ENCODE data around the genes GOLGA6L24, TJP1 and MTMR10.

DNA sequence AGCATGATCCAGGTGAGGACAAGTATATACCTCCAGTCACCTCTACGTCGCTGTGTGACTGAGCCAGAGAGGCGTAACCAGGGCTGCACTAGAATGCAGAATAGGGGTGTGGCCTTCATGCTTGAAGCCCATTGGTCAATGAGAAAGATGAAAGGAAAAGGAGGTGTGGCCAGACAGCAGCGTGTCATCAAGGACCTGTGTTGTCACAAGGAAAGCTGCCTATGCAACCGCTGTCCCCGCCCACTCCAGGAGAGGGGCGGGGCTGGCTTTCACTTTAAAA, at the start of gene GOLGA6L24:
Gene GOLGA6L24, minus strand, starts transcription at position 60 of the 280 bp plus-strand sequence.
- PRO-cap: no peak

DNA sequence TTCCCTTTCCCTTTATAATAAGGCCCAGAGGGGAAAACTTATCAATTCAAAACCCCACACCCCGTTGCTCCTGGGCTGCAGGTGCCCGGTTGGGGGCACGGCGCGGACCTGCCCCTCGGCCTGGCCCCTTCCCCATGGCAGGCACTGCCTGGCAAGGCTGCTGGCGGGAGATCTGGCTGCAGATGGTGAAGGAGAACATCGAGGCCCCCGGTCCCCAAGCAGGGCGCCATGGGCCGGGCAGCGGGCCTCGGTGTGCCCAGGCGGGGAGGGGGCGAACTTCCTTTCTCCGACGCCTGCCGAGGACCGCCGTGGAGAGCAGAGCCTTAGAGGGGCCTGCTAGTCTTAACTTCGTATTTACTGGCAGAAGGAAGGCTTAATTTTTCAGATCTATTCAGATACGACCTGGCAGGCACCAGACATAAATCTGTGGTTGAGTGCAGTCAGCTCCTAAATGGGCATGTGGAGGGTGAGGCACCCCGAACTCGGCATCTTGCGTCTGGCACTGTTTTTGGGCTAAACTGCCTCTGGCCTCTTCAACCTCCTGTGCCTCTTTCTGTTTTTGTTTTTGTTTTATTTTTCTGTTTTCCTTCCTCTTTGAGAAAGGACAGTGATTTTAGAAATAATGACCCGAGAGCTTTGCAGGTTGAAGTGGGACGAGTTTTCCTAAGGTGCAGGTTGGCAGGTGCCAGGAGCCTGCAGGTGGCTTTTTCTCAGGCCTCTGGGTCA, 1.1 kb downstream of the APBA2 start:
- PRO-cap: no peak

DNA sequence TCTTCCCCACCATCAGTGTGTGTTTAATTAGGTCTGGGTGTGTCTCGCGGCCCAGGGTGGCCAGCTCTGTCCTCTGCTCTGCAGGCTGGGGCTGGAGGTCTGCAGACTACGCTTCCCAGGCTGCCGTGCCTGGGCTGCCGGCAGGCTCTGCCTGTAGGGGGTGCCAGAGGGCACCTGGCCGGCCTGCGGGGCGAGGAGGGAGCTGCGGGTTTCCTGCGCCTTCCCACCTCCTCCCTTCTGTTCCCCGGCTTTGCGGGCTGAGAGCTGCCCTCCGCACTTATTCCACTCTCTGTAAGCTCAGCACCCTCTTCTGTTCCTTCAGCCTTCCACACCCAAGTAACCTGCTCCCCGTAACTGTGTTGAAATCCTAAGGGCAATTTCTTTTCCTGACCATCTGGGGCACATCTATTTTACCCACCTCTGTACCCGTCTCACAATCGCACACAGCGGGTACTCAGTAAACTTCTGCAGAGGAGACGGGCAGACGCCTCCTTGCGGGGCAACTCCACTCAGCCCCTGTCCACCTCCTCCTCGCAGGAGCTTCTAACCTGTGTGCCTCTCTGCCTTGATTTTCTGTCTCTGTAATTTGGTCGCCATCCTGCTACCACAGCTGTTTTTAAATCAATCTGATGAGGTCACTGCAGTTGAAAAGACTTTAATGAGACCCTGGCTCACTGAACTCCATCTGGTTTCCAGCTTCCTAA, 129.6 kb downstream of the NSMCE3 start:
- PRO-cap: no peak

DNA sequence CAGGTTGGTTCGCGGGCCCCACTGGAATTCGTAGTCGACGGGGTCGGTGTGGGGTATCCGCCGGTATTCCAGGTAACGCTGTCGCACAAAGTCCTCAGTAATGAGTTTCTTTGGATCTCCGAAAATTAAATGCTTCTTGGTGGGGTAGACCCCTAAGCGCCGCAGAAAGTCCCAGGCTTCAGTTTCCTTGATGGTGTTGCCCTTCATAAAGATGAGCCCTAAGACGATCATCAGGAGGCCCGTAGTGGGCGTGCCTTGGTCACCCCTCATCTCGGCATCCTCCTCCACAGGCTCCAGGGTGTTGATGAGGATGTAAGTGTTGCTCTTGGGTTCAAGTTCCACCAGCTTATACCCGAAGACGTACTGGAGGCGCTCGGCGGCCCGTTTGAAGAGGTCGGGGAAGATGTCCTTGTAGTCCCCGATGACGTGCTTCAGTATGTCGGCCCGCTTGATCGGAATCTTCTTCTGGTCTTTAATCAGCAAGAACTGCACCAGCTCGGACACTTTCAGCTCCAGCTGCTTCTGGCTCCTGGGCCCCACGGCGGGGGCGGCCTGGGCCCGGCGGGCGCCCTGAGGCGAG, 594 bp downstream of the NSMCE3 start:
- PRO-cap: no peak

DNA sequence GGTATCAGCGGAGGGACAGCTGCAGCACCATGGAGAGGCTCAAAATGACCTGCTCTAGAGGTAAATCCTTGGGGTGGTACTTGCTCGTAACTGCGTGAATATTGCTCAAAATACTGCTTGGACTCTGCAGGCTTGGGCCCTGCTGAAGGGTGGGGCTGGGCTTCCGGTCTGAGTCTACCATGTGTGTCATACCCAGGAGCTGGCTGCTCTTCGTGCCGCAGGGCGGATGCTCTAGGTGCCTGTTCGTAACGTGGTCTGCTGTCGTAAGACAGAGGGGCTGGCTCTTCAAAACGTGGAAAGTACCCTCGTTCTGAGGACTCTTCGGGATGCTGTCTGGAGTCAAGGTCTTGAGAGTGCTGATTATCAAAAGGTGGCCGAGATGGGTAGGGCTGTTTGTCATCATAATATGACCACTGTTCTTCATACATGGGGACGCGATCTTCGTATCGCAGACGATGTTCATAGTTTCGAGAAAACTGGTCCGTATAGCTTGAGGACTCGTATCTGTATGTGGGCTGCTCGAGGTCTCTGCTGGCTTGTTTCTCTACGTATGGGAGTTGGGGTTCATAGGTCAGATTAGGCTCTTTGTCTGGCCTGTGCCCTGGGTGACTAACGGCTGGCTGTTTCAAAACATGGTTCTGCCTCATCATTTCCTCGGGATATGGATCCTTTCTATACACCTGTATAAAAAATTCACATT, 103.7 kb downstream of the TJP1 start:
- PRO-cap: no peak

GRCh38 chr15:29790372-29791057, 31.8 kb downstream of the TJP1 start:
- PRO-cap: no peak

DNA sequence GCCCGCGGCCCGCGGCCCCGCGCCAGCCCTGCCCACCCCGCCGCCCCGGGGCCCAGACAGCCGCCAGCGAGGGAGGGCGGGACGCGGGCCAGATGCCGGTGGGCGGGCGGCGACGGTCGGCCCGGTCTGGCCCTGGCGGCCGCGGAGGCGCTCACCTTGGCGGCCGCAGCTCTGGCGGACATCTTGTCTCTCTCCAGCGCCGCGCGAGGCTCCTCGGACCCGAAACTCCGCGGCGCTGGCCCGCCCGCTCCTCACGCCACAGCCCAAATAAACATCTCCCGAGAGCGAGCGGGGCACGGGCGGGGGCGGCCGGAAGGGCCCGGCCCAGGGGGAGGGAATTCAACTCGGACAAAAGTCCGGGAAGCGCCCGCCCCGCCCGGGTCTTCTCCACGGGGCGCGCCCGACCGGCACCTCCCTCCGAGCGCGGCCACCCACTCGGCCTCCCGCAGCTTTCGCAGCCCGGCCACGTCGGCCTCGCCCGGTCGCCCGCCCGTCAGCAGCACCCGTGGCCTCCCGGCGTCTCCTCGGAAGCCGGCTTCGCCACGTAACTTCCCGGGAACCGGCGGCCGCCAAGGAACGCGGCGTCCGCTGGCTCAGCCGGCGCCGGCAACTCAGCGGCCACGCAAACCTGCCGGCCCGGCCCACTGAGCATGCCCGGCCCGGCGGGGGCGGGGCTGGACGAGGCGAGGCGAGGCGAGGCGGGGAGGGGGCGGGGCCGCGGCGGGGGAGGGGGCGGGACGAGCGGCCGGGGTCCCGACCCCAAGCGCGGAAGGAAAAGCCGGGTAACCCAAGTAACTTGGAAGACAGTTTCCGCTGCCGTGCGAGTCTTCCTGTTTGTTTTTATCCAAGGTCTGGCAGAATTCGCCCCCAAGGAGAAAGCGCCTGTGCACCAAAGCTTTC, at the start of gene TJP1:
Gene TJP1, minus strand, starts transcription at position 622 of the 900 bp plus-strand sequence.
- PRO-cap: bidirectional peak, plus-strand start at position 379 of the sequence, minus-strand start at position 613 of the sequence

- PRO-cap: no peak
Measured at GRCh38 chr15:30823397-30823853, 80.3 kb upstream of the FAN1 start.

DNA sequence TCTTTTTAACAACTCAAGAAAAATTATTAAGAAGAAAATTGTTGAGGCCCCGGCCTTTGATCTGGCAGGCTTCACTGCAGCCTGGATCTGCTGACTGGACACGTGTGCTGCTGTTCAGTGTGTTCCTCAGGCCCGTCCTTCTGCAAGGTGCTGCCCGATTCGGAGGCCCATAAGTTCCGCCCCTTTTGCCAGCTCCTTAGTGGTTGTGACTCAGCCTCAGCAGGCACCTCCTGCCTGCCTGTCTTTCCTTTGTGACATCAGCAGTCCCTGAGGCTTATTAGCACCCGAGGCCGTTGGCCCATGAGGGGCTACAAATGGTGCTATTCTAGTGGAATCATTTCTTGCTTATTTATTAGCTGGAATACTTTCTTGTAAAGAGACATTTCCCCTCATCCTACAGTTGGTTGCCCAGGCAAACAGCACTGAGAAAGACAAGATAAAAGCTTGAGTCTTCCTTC, 75.4 kb upstream of the FAN1 start:
- PRO-cap: no peak

DNA sequence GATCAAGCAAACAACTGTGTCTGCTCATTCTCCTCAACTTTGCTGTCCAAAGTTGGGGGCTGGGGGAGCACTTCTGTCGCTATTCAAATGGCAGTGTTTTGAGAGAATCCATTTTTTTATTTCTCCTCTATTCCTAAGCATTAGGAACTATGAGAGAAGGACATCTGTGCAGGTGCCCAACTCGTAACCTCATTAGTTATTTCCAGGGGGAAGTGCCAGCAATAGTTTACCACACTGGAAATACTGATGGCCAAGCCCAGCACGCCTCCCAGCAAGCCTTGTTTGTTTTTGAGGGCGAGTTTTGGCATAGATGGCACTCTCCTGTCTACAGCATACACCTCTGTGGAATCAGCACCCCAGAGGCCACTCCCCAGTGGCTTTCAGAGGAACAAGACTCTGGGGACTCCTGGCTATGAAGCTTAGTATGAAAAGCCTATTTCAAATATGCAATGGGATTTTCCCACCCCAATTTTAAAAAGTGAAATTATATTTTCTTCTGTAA, 36.6 kb downstream of the FAN1 start:
- PRO-cap: no peak

DNA sequence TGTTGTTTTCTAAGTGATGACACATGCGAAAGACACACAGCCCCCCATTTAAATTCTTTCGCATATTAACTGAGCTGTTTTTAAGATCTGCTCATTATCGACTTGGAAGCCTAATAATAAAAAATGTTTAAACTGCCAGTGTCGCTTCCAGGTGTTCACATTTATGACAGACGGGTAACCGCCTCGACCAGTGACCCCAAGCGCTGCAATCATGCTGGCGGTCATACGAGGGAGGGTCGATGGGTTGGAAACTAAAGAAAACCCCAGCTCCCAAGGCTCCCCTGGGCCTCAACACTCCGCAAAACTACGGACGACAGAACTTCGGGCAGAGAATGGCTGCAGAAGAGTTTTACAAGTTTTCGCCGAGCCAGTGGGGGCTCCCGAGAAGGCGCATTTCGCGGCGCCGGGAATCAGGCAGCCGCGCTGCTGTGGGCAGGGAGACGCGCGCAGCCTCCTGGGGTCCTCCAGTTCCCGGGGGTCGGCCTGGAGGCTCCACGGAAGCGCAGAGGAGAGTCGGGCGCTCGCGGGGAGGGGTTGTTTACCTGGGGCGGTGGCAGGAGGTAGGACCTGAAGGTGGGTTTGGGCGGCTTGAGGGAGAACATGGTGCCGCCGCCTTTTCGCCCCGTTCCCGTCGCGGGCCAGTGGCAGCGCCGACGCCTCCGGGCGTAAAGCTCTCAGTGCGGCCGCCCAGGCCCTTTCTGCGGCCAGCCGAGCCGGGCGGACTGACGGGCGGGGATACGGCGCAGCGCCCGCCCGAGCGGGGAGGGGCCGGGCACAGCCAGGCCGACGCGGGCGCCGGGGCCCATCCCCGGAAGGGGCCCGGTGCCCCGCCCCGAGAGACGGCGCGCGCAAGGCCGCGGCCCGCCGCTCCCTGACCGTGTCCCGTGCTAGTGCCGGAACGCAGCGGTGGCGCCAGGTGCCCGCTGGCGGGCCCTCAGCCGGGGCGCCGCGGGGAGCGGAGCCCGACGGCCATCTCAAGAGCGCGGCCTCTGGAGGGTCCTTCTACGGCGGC, at the start of gene MTMR10:
Gene MTMR10, minus strand, starts transcription at position 724 of the 1,012 bp plus-strand sequence.
- PRO-cap: bidirectional peak, plus-strand start at position 835 of the sequence, minus-strand start at position 700 of the sequence; bidirectional peak, plus-strand start at position 941 of the sequence, minus-strand start at position 991 of the sequence

DNA sequence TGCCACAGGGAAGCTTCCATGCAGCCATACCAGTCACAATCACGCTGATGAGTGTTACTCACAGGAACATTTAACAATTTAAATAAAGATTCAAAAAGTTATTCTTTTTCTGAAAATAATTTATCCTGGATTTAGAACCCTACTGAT, 817 bp upstream of the MTMR10 start:
- PRO-cap: no peak

- PRO-cap: unidirectional peak, minus-strand start at chr15:31007662
Measured at GRCh38 chr15:31007550-31007749, 16.0 kb upstream of the MTMR10 start.

- PRO-cap: no peak
Measured at GRCh38 chr15:31202915-31203359, 101.4 kb upstream of the TRPM1 start.

GRCh38 chr15:31216217-31216693, 110.4 kb upstream of the KLF13 start:
- PRO-cap: bidirectional peak, plus-strand start at chr15:31216522, minus-strand start at chr15:31216404

DNA sequence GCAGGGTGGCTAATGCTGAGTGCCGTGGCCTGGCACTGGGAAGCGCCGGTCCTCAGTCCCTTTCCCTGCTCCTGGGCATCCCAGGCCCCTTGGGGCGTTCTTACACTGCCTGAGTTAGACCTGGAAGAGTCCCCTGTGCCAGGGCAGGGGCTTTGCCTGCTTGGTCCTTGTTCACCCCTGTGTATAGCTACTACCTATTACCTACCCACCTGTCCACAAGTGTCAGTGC, 110.0 kb upstream of the KLF13 start:
- PRO-cap: no peak

DNA sequence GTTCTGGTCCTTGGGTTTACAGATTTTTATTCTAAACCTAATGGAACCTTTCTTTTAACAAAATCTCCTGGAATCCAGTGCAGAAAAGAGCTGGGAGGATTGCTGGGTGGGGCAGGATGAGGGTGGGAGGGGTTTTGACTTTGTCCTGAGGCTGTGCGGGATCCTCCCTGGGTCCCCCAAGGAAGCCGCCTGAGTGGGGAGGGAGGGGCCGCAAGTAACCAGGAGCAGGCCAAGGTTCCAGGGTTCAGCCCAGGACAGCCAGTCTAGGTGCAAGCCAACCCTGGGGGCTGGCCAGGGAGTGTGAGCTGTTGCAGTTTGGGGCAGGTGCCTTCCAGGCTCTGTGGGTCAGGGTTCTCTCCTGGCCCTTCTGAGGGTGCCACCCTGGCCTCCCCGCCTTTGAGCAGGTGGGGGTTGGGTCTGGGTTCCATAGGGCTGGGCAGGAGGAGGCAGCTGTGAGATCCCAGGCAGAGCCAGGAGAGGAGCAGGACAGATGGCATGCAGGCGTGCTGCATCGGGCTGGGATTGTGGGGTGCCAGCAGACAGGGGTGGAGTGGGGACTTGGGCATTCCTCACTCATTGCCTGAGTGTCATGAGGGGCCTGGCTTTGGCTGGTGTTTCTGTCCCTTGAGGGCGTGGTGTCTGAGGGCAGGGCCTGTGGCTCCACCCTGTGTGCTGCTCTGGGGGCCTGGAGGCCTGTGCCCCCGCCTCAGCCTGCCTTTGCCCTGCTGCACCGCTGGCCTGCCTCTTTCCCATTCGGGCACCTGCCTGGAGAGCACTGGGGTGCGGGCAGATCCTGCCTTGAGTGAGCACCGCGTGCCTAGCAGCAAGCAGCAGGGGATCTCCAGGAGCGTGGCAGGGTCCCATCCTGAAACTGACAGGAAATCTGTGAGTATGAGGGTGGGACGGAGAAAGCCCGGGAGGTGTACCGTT, 18.3 kb downstream of the KLF13 start:
- PRO-cap: bidirectional peak, plus-strand start at position 439 of the sequence, minus-strand start at position 369 of the sequence; unidirectional peak, plus-strand start at position 439 of the sequence; unidirectional peak, plus-strand start at position 467 of the sequence; bidirectional peak, plus-strand start at position 756 of the sequence, minus-strand start at position 524 of the sequence

- PRO-cap: no peak
Measured at GRCh38 chr15:31345617-31346463, 19.2 kb downstream of the KLF13 start.

GRCh38 chr15:31354690-31355553, 28.3 kb downstream of the KLF13 start:
- PRO-cap: no peak

- PRO-cap: no peak
Measured at GRCh38 chr15:31355938-31356472, 29.4 kb downstream of the KLF13 start.

Data from duodenum (tissue), 1 donor.